Trachea (tissue), 1 donor: ENCODE measurements around a stretch of chr3.

- PRO-cap: no peak
These were observed 19.0 kb downstream of the TSEN2 start for GRCh38 chr3:12503083-12503857.

DNA sequence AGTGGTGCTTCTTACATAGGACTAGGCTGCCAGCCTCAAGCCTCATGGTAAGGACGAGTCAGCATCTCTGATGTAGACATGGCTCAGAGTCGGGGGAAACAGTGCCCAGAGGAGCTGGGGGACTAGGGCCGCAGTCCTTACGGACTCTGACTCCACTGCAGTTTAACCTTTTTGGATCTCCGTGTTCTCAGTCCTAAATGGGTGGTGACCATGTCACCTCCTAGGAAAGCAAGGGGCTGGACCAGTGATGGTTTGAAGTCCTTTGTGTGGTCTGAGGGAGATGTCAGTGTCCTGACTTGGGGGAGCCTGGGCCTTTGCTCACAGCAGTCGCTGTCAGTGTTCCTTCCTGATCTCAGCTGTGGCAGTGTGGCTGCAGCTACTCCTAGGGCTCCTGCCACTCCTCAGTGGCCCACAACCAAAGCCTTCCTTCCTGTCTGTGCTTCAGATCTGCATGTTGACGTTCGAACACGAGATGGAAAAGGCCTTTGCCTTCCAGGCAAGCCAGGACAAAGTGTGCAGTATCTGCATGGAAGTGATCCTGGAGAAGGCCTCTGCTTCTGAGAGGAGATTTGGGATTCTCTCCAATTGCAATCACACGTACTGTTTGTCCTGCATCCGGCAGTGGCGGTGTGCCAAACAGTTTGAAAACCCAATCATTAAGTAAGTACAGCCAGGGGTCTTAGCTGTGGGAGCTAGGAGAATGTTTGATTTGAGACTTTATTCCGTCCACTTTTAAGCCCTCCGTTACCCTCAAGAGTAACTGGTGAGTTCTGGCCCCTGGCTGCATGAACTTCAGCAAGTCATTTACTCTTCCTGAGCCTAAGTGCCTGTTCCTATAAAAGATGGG is 17.7 kb downstream of the MKRN2 start:
- PRO-cap: no peak

DNA sequence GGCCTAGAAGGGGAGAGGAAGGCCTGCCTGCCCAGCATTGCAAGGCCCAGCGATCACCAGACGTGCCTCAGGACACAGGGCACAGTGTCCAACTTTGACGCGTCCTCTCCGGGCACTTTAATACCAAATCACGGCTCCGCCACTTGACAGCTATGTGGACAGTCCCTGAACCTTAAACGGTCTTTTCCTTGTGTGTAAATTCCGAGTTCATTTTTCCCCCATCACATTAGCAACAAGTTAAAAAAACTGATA is 418 bp upstream of the RAF1 start:
- PRO-cap: no peak

DNA sequence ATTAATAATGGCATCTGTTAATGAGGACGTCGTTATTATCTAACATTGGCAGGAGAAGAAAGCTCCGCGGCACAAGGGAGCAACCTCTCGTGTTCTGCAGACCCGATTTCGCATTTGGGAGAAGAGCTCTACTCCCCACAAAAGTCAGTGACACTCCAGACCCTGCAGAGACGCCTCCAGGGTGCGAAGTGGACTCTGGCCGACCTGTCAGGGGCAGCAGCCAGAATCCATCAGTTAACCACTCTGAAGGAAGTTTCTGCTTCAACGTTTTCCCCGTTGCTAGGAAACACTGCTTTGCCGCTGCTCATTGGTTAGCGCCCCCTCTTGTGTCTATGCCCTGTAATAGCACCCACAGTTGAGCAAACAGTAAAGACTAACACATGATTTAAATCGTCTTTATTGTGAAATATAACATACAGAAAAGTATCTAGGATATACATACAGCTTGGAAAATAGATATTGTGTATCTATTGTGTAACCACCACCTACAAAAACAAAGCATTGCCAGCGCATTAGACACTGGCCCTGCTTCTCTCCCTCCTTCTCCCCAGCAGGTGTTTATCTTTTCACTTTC is 39.1 kb downstream of the TMEM40 start:
- PRO-cap: no peak

DNA sequence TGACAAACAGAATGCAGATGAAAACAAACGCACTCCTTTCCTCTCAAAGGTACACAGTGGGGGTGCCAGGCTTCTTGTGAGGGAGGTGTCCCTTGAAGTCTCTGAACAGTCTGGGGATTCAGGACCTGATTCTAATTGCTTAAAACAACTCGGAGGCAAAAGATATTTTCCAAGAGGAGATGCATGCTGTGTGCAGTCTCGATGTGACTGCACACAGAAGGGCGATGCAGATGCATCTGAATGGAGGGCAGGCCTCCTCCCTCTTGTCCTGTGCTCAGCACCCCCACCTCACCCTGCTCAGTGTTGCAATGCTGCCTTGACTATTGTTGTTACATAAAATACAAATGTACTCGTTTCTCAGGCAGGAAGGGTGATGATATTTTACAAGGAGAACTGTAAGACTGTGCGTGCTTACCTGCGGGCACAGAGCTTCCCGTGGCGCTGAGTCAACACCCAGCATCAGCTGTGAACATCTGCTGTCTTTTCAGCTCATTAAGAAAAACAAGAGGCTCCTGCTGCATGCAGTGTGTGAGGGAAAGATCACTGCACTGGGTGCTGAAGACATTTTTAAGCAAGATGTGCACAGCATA is 56.0 kb upstream of the RPL32 start:
- PRO-cap: no peak

- PRO-cap: no peak
These were observed 74.1 kb upstream of the RPL32 start for GRCh38 chr3:12915451-12915863.

DNA sequence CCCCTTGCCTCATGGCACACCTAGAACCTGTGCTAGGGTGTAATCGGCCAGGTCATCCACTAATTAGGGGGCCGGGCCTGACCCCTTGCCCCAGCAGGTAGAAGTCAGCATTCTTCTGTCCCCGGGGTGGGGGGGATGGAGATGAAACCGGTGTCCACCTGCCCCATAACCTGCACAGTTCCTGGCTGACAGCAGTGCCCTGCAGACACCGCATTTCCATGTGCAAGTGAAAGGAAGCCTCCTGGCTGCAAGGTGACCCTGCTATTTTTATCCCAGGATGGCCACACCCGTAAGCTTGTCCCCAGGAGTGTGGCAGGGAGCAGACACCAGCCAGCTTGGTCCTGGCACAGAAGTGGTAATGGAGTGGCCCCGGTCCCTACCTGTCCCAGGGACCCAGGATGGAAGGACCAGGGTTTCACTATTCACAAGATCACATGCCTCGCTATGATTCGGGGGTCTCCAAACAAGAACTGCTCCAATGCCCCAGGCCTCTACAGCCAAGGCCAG is 85.3 kb upstream of the RPL32 start:
- PRO-cap: no peak

- PRO-cap: no peak
These were observed 106.5 kb downstream of the IQSEC1 start for GRCh38 chr3:12966284-12967537.

GRCh38 chr3:13044354-13045061 is 28.7 kb downstream of the IQSEC1 start:
- PRO-cap: no peak

DNA sequence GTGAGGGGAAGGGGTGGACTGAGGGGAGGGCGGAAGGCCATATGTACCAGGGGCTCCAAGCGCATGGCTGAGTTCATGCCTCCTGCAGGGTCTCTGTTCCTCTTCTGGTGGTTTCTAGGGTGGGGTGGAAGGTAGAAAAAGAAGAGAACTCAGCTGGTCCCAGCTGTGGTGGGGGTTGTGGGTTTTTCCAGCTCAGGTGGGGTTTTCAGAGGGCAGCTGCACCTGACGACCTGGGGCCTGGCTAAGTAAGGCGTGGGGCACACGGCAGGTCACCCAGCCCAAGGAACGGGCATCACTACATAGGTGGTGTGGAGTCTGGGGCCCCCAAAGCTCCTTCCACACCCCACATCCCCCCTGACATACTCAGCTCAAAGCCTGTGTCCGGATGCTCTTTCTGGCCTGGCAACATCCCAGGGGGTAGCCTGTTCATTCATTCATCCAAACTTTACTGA is 10.8 kb upstream of the IQSEC1 start:
- PRO-cap: no peak

DNA sequence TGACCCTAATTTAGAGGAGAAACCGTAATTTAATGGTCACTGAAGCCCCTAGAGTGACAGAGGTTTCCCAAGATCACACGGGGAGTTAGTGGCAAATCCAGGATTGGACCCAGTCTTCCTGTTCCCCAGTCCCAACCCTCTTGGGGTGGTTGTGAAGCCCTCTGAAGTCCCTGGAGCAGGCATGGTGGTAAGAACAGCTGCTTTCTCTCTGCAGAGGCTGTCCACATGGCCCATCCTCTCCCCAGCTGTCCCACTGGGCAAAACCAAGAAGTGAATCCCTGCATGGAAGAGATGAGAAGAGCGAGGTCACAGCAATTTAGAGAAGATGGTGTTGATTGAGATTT is 14.9 kb upstream of the HDAC11 start:
- PRO-cap: no peak

- PRO-cap: no peak
These were observed 2.0 kb upstream of the HDAC11 start for GRCh38 chr3:13478011-13478545.

GRCh38 chr3:13504527-13505213 is 24.6 kb downstream of the HDAC11 start:
- PRO-cap: no peak

DNA sequence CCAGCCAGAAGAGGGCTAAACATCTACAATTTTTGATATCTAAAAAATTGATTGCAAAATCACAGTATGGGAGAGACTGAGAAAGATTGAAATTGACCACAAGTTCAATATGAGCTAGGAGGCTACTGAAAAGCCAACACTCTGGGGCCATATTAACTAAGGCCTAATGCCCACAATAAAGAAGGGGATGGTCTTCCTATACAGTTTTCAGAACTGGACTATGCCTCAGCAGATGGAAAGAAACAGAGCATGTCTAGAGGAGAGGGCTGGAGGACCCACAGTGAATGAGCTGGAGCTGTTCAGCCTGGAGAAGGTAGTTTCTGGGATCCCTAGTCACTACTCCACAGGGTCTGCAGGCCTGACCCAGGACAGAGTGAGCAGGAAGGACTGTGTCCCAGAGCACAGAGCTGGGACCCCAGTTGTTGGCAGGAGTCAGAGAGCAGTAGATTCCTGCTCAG is 53.1 kb downstream of the WNT7A start:
- PRO-cap: unidirectional peak, plus-strand start at position 258 of the sequence

GRCh38 chr3:13865935-13866149 is 14.0 kb downstream of the WNT7A start:
- PRO-cap: no peak

- PRO-cap: no peak
These were observed 107.6 kb downstream of the CHCHD4 start for GRCh38 chr3:14016719-14017752.

- PRO-cap: no peak
These were observed 11.8 kb downstream of the CHCHD4 start for GRCh38 chr3:14112794-14113423.

GRCh38 chr3:14123957-14124567 is 608 bp downstream of the CHCHD4 start:
- PRO-cap: no peak

DNA sequence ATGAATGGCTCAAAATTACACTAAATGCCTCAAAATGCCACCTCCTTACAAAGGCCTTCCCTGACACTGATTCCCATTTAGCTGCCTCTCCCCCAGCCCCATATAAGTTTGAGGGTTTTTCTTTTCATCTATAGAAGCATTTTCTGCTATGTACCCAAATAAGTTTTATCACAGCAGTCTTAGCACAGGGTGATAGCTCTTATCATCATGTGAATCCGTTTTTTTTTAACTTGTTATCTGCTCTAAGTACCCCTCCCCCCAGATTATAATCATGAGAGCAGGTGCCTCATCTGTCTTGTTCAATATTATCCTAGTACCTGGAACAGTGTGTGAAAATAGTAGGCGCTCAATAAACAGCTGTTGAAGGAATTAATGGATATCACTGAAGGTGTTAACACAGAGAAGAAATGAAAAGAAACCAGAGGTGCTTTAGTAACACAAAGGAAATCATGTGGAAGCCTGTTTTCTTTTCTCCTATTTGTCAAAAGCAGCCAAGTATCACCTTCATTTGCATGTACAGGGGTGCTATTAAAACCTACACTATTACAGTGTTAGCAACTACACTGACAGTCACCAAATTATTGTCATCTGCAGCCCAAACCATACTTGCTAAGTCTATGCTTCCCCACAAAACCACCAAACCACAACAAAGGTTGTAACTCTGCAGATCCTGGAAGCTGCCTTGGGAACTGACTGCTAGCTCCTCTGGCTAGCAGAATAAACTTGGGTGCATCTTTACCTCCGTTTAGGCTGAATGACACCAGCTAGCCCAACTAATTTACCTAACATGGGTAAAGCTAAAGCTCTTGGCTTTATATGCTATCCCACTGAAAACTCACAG is 3.0 kb downstream of the XPC start:
- PRO-cap: no peak

- PRO-cap: no peak
These were observed 46.5 kb downstream of the LSM3 start for GRCh38 chr3:14224720-14225977.